ENCODE measurements around a stretch of chr16.

GRCh38 chr16:4412306-4413037, 3.9 kb downstream of the CORO7 start:
- RAMPAGE, long total RNA = no peak
- RRBS = no CpG with 5 or more reads among the region's 16 CpGs
PRO-cap:
- standard = no peak
- CoPRO, capped RNA only, 2 experiments = no peak in any of the 2 experiments
- CoPRO, capped and uncapped RNA, 2 experiments = no peak in any of the 2 experiments
- CoPRO, uncapped RNA only, 2 experiments = no peak in any of the 2 experiments
CAGE:
- cytosol, long polyA plus RNA = no peak
- long polyA plus RNA = no peak
- nucleolus, long total RNA = no peak
- nucleus, long polyA plus RNA = no peak

GRCh38 chr16:4465749-4466589, 8.5 kb downstream of the NMRAL1 start:
- RAMPAGE, long total RNA = no peak
- RRBS = no CpG with 5 or more reads among the region's 32 CpGs
PRO-cap:
- standard = no peak
- CoPRO, capped RNA only, 2 experiments = no peak in any of the 2 experiments
- CoPRO, capped and uncapped RNA, 2 experiments = no peak in any of the 2 experiments
- CoPRO, uncapped RNA only, 2 experiments = peak in 1 of 2 experiments; most common minus-strand start chr16:4465914 (in 1)
CAGE:
- cytosol, long polyA plus RNA = no peak
- long polyA plus RNA = no peak
- nucleolus, long total RNA = no peak
- nucleus, long polyA plus RNA = no peak

DNA sequence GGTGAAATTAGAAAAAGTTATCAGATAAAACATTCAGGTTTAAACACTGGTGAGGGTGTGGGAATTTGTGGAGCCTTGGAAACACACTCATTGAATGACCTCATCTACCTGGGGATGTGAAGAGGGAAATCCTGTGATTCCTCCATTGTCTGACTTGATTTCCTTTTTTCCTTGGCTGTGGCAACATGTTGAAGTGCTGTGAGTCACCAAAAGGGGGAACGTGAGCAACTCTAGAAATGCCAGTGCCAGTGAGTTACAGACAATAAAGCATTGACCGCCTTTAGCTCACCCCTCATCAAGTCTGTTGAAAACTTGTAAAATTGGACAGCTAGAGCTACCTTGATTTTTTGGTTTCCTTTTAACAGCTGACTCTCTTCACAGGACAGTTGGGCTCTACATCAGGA, 1.8 kb downstream of the HMOX2 start:
- RAMPAGE, long total RNA = no peak
- RRBS = no CpG with 5 or more reads among the region's 2 CpGs
PRO-cap:
- standard = no peak
- CoPRO, capped RNA only, 2 experiments = no peak in any of the 2 experiments
- CoPRO, capped and uncapped RNA, 2 experiments = no peak in any of the 2 experiments
- CoPRO, uncapped RNA only, 2 experiments = no peak in any of the 2 experiments
CAGE:
- cytosol, long polyA plus RNA = no peak
- long polyA plus RNA = no peak
- nucleolus, long total RNA = no peak
- nucleus, long polyA plus RNA = no peak

GRCh38 chr16:4500290-4500618, 24.1 kb downstream of the HMOX2 start:
- RAMPAGE, long total RNA = no peak
- RRBS = no CpG with 5 or more reads among the region's 3 CpGs
PRO-cap:
- standard = no peak
- CoPRO, capped RNA only, 2 experiments = no peak in any of the 2 experiments
- CoPRO, capped and uncapped RNA, 2 experiments = no peak in any of the 2 experiments
- CoPRO, uncapped RNA only, 2 experiments = no peak in any of the 2 experiments
CAGE:
- cytosol, long polyA plus RNA = no peak
- long polyA plus RNA = no peak
- nucleolus, long total RNA = no peak
- nucleus, long polyA plus RNA = no peak

GRCh38 chr16:4676819-4677296, 16.5 kb upstream of the NUDT16L1 start:
- RAMPAGE, long total RNA = no peak
- RRBS = no CpG with 5 or more reads among the region's 11 CpGs
PRO-cap:
- standard = no peak
- CoPRO, capped RNA only, 2 experiments = no peak in any of the 2 experiments
- CoPRO, capped and uncapped RNA, 2 experiments = no peak in any of the 2 experiments
- CoPRO, uncapped RNA only, 2 experiments = no peak in any of the 2 experiments
CAGE:
- cytosol, long polyA plus RNA = no peak
- long polyA plus RNA = no peak
- nucleolus, long total RNA = no peak
- nucleus, long polyA plus RNA = no peak

DNA sequence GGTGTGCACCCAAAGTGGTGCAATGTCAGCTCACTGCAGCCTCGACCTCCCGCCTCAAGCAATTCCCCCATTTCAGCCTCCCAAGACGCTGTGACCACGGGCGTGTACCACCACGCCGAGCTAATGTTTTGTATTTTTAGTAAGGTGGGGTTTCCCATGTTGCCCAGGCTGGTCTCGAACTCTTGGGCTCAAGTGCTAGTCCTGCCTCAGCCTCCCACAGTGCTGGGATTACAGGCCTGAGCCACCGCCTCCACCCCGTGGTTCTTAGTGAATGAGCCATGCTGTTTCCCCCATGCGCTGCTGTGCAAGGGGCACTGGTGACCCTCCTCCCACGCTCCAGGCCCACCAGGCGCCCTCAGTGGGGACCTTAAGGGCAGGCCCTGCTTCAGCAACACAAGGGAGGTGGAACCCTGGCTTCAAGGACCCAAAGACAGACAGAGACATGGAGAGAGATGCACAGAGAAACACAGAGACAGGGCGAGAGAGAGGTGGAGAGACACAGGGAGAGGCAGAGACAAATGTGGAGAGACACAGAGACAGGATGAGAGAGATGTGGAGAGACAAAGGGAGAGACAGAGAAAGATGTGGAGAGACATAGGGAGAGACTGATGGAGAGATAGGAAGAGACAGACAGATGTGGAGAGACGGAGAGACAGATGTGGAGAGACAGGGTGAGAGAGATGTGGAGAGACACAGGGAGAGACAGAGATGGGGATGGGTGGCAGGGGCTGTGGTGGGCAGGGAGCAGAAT, 15.3 kb upstream of the NUDT16L1 start:
- RAMPAGE, long total RNA = no peak
- RRBS = no CpG with 5 or more reads among the region's 15 CpGs
PRO-cap:
- standard = no peak
- CoPRO, capped RNA only, 2 experiments = no peak in any of the 2 experiments
- CoPRO, capped and uncapped RNA, 2 experiments = no peak in any of the 2 experiments
- CoPRO, uncapped RNA only, 2 experiments = no peak in any of the 2 experiments
CAGE:
- cytosol, long polyA plus RNA = no peak
- long polyA plus RNA = no peak
- nucleolus, long total RNA = no peak
- nucleus, long polyA plus RNA = no peak

GRCh38 chr16:4679584-4680814, 13.4 kb upstream of the NUDT16L1 start:
- RAMPAGE, long total RNA = no peak
- RRBS = 72% methylated on average over 9 of the region's 63 CpGs
PRO-cap:
- standard = no peak
- CoPRO, capped RNA only, 2 experiments = no peak in any of the 2 experiments
- CoPRO, capped and uncapped RNA, 2 experiments = no peak in any of the 2 experiments
- CoPRO, uncapped RNA only, 2 experiments = no peak in any of the 2 experiments
CAGE:
- cytosol, long polyA plus RNA = no peak
- long polyA plus RNA = no peak
- nucleolus, long total RNA = no peak
- nucleus, long polyA plus RNA = no peak

- RAMPAGE, long total RNA = no peak
- RRBS = 84% methylated on average over 1 of the region's 37 CpGs
PRO-cap:
- standard = no peak
- CoPRO, capped RNA only, 2 experiments = no peak in any of the 2 experiments
- CoPRO, capped and uncapped RNA, 2 experiments = no peak in any of the 2 experiments
- CoPRO, uncapped RNA only, 2 experiments = peak in 1 of 2 experiments; most common plus-strand start chr16:4690444 (in 1)
CAGE:
- cytosol, long polyA plus RNA = no peak
- long polyA plus RNA = no peak
- nucleolus, long total RNA = no peak
- nucleus, long polyA plus RNA = no peak
Measured at GRCh38 chr16:4689424-4690575, 3.6 kb upstream of the NUDT16L1 start.

GRCh38 chr16:4694741-4695800, 1.7 kb downstream of the NUDT16L1 start:
- RAMPAGE, long total RNA = no peak
- RRBS = 97% methylated on average over 4 of the region's 26 CpGs
PRO-cap:
- standard = no peak
- CoPRO, capped RNA only, 2 experiments = no peak in any of the 2 experiments
- CoPRO, capped and uncapped RNA, 2 experiments = no peak in any of the 2 experiments
- CoPRO, uncapped RNA only, 2 experiments = peak in 2 of 2 experiments; most common plus-strand start chr16:4695435 (in 1); most common minus-strand start chr16:4695430 (in 1)
CAGE:
- cytosol, long polyA plus RNA = no peak
- long polyA plus RNA = no peak
- nucleolus, long total RNA = no peak
- nucleus, long polyA plus RNA = no peak

DNA sequence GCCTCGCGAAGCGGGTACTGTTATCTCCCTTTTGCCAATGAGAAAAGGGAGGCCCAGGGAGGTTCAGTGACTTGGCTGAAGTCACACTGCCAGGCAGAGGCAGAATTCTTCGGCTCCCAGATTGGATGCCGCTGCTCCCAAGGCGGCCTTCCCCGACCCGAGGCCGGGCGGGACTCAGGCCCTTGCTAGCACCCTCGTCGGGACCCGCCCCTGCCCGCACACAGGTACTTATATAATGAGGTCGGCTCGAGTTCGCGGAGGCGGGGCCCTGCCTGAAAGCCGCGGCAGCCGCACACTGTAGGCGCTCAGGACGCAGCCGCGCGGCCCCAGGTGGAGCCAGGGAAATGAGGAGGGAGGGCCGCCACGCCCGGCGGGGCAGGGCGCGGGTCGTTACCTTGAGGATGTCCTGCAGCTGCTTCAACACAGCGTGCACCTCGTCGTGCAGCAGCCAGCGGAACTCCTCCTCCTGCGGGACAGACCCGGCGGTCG, 401 bp downstream of the ROGDI start:
- RAMPAGE, long total RNA = no peak
- RRBS = 23% methylated on average over 3 of the region's 42 CpGs
PRO-cap:
- standard = bidirectional peak, plus-strand start at position 102 of the sequence, minus-strand start outside the sequence; bidirectional peak, plus-strand start at position 308 of the sequence, minus-strand start at position 206 of the sequence
- CoPRO, capped RNA only, 2 experiments = peak in 2 of 2 experiments; most common plus-strand start position 308 of the sequence (in 1); most common minus-strand start position 176 of the sequence (in 2)
- CoPRO, capped and uncapped RNA, 2 experiments = peak in 1 of 2 experiments; most common plus-strand start position 258 of the sequence (in 1); most common minus-strand start position 176 of the sequence (in 1)
- CoPRO, uncapped RNA only, 2 experiments = no peak in any of the 2 experiments
CAGE:
- cytosol, long polyA plus RNA = no peak
- long polyA plus RNA = no peak
- nucleolus, long total RNA = no peak
- nucleus, long polyA plus RNA = no peak

GRCh38 chr16:4830440-4830677, 16.7 kb downstream of the GLYR1 start:
- RAMPAGE, long total RNA = no peak
- RRBS = no CpG with 5 or more reads among the region's 3 CpGs
PRO-cap:
- standard = no peak
- CoPRO, capped RNA only, 2 experiments = no peak in any of the 2 experiments
- CoPRO, capped and uncapped RNA, 2 experiments = no peak in any of the 2 experiments
- CoPRO, uncapped RNA only, 2 experiments = no peak in any of the 2 experiments
CAGE:
- cytosol, long polyA plus RNA = no peak
- long polyA plus RNA = no peak
- nucleolus, long total RNA = no peak
- nucleus, long polyA plus RNA = no peak

DNA sequence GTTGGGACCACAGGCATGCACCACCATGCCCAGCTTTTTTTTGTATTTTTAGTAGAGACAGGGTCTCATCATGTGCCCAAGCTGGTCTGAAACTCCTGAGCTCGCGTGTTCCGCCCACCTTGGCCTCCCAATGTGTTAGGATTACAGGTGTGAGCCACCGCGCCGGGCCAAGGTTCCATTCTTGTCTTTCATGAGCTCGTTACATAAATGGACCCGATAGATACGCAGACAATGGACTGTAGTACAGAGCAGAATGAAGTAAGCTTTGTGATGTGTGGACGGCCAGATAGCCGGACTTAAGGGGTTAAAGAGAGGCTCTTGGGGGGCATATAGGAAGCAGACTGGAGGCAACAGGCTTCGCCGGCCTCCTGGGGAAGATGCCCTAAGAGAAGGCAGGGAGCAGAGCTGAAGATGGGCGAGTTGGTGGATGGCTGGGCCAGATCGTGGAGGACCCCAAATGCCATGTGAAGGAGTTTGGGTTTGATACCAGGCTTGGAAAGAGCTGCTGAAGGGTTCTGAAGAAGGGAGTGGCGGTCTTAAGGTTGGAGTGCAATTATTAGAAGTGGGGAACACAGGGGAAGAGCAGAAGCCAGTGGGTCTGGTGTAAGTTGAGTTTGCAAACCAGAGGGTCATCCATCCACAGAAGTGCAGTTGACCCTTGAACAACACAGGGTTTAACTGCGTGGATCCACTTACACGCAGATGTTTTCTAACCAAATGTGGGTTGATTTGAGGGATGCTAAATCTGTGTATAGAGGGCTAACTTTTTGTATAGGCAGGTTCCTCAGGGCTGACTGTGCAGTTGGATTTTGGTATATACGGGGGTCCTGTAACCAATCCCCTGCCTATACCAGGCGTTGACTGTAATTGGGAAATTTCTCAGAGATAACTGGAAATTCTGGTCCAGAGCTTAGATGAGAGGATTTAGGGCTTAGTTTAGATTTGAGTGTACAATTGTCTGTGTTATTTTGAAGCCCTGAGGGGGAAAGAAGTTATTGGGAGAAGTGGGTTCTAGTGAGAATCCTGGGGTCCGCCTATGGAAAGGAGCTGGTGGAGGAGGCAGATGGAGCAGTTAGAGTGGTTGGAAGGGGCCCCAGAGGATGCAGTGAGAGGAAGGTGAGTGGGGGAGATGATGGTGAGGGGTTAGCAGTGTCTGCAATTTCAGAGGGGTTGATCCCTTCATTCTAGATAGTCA, 19.8 kb downstream of the UBN1 start:
- RAMPAGE, long total RNA = no peak
- RRBS = 89% methylated on average over 3 of the region's 21 CpGs
PRO-cap:
- standard = no peak
- CoPRO, capped RNA only, 2 experiments = no peak in any of the 2 experiments
- CoPRO, capped and uncapped RNA, 2 experiments = no peak in any of the 2 experiments
- CoPRO, uncapped RNA only, 2 experiments = no peak in any of the 2 experiments
CAGE:
- cytosol, long polyA plus RNA = no peak
- long polyA plus RNA = no peak
- nucleolus, long total RNA = no peak
- nucleus, long polyA plus RNA = no peak

DNA sequence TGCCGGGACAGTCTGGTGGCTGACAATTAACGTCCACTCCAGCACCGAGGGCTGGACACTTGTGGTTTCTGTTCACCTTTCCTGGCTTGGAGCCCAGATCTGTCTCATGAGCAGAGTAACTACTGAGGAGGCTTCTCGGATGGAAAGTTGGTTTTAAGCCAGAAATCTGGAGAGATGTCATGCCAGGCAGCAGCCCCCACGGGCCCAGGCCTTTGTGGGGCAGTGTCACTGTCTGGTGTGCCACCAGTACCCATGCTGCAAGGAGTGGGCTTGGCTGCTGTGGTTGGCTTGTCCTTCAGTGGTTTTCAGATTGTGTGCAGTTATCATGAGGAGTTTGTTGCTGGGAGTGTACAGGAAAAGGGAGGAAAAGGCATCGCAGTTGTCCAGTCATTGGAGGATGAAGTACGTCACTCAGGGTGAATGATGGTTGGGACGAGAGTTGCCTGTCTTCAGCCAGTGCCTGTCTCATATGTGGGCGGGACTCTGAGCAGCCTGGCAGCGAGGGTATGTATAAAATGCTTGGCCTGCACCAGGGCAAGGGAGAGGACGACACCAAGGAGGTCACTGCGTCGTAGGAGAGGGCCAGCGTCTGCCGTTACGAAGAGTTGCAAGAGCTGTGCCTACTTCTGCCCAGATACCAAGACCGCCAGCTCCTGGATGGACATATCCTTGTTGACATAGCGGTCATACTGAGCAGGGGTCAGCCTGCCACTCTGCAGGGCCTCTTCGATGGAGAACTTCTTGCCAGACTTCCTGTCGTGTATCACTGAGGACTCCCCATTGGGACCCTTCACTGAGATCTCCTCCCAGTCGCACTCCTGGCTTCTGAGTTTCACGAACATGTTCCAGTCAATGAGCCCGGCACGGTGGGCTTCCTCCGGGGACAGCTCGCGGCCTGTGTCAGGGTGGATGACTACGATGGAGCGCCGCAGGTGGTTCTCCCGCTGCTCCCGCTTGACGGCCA, 35.8 kb downstream of the UBN1 start:
- RAMPAGE, long total RNA = no peak
- RRBS = no CpG with 5 or more reads among the region's 33 CpGs
PRO-cap:
- standard = no peak
- CoPRO, capped RNA only, 2 experiments = no peak in any of the 2 experiments
- CoPRO, capped and uncapped RNA, 2 experiments = no peak in any of the 2 experiments
- CoPRO, uncapped RNA only, 2 experiments = peak in 2 of 2 experiments; most common plus-strand start position 107 of the sequence (in 1)
CAGE:
- cytosol, long polyA plus RNA = no peak
- long polyA plus RNA = no peak
- nucleolus, long total RNA = no peak
- nucleus, long polyA plus RNA = no peak

DNA sequence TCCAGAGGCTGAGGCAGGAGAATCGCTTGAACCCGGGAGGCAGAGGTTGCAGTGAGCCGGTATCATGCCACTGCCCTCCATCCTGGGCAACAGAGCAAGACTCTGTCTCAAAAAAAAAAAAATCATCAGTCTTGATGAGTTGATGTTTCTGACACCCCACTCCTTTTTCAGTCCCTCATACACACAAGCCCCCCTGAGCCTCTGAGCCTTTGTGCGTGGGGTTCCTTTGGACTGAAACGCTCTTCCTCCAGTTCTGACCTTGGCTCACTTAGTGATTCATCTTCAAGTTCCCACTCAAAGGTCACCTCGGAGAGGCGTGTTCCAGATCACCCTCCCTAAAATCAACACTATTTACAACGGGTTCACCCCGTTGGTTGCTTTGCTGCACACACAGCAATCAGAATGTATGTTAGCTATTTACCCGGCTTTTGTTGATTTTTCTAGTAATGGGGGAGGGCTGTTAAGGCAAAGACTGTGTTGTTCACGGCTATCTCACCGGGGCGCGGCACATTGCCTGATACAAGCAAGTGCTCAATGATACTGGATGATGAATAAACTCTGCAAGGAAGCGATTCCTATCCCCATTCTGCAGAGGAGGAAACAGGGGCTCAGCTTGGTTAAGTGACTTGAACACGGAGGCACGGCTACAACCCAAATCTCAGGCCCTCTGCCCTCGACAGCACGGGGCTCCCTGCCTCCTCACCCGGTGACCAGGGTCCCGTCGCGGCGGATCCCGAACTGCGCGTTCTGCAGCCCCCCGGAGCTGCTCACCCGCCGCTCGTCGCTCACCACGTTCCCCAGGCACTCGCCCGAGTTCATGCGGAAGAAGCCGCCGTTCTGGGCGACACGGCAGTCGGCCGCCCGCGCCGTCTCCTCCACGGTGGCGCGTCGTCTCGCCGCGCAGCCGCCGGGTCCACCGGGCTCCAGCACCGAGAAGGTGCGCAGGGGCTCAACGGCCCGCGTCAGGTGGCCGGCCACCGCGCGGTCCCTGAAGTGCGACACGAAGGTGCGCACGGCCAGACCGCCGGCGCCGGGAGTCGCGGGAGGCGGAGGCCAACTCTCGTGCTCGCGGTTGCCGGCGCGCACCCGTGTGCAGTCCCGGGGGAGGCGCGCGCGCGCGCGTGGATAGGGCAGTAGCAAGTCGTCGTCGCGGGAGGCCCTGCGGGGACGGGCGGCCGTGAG, 774 bp downstream of the NAGPA start:
- RAMPAGE, long total RNA = no peak
- RRBS = 2% methylated on average over 33 of the region's 98 CpGs
PRO-cap:
- standard = bidirectional peak, plus-strand start at position 818 of the sequence, minus-strand start at position 811 of the sequence; bidirectional peak, plus-strand start at position 1,114 of the sequence, minus-strand start at position 1,038 of the sequence
- CoPRO, capped RNA only, 2 experiments = peak in 1 of 2 experiments; most common plus-strand start position 818 of the sequence (in 1); most common minus-strand start position 816 of the sequence (in 1)
- CoPRO, capped and uncapped RNA, 2 experiments = no peak in any of the 2 experiments
- CoPRO, uncapped RNA only, 2 experiments = no peak in any of the 2 experiments
CAGE:
- cytosol, long polyA plus RNA = no peak
- long polyA plus RNA = no peak
- nucleolus, long total RNA = no peak
- nucleus, long polyA plus RNA = no peak

DNA sequence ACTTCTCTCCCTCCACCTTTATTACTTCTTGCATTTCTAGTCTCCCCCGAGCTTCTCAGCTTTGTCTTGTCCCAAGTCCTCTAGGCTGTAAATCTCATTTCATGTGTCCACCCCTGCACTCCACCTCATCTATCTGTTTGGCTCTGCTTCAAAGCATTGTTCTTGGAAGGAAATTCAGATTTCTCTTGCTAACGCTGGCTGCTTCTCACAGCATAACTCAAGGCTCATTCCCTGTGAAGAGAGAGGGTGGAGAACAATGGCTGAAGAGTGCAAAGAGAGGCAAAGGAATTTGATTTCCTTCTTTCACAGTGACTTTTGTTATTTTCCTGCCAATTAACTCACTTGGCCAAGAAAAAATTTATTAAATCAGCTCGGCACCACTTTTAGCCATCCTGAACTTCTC, 476.5 kb downstream of the TMEM114 start:
- RAMPAGE, long total RNA = no peak
- RRBS = no CpG with 5 or more reads among the region's 3 CpGs
PRO-cap:
- standard = no peak
- CoPRO, capped RNA only, 2 experiments = no peak in any of the 2 experiments
- CoPRO, capped and uncapped RNA, 2 experiments = no peak in any of the 2 experiments
- CoPRO, uncapped RNA only, 2 experiments = no peak in any of the 2 experiments
CAGE:
- cytosol, long polyA plus RNA = no peak
- long polyA plus RNA = no peak
- nucleolus, long total RNA = no peak
- nucleus, long polyA plus RNA = no peak

DNA sequence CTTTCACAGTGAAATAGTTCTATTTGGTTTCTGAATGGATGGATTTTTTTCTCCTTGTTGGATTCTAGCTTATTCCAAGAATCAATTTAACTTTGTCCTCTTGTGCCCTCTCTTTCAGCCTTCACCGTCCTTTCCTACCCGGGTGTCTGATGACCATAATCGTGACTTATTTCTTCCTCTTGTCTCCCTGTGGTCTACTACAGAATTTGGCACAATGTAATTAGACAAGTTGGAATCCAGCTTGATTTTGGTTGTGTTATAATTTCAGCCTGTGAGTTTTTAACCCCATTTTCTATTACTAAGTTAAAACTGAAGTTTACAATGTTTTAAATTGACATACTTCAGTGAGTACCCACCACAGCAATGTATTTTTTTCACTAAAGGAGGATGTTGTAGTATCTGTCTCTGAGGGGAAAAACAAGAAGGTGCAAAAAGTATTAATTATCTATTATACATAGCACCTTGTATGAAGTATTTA, 262.0 kb downstream of the TMEM114 start:
- RAMPAGE, long total RNA = no peak
- RRBS = no CpG with 5 or more reads among the region's 3 CpGs
PRO-cap:
- standard = no peak
- CoPRO, capped RNA only, 2 experiments = no peak in any of the 2 experiments
- CoPRO, capped and uncapped RNA, 2 experiments = no peak in any of the 2 experiments
- CoPRO, uncapped RNA only, 2 experiments = no peak in any of the 2 experiments
CAGE:
- cytosol, long polyA plus RNA = no peak
- long polyA plus RNA = no peak
- nucleolus, long total RNA = no peak
- nucleus, long polyA plus RNA = no peak

- RAMPAGE, long total RNA = no peak
- RRBS = no CpG with 5 or more reads among the region's 5 CpGs
PRO-cap:
- standard = no peak
- CoPRO, capped RNA only, 2 experiments = no peak in any of the 2 experiments
- CoPRO, capped and uncapped RNA, 2 experiments = no peak in any of the 2 experiments
- CoPRO, uncapped RNA only, 2 experiments = no peak in any of the 2 experiments
CAGE:
- cytosol, long polyA plus RNA = no peak
- long polyA plus RNA = no peak
- nucleolus, long total RNA = no peak
- nucleus, long polyA plus RNA = no peak
Measured at GRCh38 chr16:8582098-8582502, 8.2 kb downstream of the TMEM114 start.

Data from K562 (cell line).